ENCODE measurements around the genes ATXN1L and TXNL4B.

- PRO-cap = no peak
Measured at GRCh38 chr16:71777620-71778092, 31.0 kb downstream of the AP1G1 start.

DNA sequence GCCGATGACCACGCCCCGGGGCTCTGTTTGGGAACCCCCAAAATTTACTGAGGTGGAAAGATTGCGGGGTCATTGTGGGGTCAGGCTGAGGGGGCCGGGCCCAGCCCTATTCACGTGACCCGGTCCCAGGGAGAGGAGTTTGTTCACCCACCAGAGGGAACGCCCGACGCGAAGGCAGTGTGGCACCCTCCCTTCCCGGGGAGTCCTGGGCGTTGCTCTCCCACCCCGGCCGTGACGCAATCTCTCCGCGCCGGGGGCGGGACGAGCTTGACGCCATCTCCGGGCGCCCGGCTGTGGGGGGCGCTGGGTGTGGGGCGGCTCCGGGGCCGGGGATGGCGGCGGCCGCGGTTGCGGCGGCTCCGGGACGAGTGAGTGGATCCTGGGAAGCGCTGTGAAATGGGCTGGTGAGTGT lies at the start of gene ATXN1L:
ATXN1L (plus strand) TSS at position 276 of the 412 bp plus-strand sequence.
- PRO-cap = bidirectional peak, plus-strand start at position 306 of the sequence, minus-strand start at position 207 of the sequence

DNA sequence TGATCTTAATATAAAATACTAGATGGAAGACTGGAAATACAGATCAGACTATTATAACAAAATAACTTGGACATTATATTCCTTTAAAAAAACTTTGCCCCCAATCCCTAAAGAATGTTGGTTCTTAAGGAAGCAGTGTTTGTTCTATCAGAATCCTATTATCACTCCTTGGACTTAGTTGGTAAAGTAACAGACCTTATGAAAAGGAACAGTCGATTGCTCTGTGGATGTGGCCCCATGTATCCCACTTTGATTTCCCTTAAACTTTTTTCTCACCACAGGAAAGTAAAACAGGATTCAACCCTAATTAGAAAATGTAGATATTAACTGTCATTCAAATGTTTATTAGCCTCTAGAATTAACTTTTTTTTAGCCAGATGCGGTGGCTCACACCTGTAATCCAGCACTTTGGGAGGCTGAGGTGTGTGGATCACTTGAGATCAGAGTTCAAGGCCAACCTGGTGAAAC lies 31.6 kb downstream of the IST1 start:
- PRO-cap = unidirectional peak, plus-strand start at position 214 of the sequence

DNA sequence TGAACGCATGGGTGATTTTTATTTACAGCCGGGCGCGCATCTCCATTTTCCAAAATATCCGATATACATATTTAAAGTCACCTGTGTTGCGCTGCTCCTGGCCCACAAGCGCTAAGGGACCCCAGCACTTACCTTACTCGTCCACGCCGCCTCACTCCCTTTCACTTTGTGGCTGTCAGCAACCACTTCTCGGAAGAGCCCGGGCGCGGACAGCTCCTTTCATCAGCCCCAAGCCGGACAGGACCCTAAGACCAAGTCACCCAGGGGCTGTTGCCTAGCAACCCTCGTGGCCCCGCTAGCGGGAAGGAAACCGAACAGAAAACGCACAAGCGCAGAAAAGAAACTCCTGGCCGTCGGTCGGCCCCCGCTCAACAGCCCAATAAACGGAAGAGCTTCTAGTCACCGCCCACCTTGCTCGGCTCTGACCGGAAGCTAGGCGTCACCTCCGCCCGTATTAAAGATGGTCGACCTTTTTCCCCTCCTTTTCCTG lies at the start of gene TXNL4B:
TXNL4B (minus strand) TSS at position 386 of the 490 bp plus-strand sequence.
- PRO-cap = bidirectional peak, plus-strand start outside the sequence, minus-strand start at position 373 of the sequence

DNA sequence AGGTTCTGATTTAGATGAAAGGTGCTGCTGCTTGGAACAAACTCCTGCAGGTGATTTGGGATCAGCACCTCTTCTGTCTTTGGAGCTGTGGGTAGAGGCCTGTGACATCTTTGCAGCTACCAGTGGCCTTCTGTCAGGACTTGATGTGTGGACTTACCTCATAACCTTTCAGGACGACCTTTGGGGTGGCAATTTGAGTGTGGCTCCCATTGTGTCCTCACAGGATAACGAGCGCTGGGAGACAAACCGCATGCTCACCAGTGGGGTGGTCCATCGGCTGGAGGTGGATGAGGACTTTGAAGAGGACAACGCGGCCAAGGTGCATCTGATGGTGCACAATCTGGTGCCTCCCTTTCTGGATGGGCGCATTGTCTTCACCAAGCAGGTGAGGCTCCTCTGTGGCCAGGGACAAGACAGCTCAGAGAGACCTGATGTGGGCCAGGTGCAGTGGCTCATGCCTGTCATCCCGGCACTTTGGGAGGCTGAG lies 6.6 kb downstream of the DHX38 start:
- PRO-cap = no peak

DNA sequence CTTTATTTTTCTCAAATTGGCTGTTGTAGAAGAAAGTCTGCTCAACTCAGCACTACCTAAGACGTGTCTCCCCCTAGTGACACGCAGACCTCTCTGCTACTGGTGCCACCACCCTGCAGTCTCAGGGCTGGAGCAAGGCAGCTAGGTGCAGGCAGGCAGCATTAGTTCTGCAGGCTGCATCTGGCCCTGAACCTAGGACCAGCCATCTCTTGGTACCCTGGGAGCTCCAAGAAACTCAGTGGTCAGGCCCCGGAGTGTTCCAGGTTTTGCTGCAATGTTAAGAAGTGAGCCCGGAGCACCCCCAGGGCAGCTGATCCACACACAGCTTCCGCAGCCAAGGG lies 200.7 kb downstream of the ZFHX3 start:
- PRO-cap = no peak

DNA sequence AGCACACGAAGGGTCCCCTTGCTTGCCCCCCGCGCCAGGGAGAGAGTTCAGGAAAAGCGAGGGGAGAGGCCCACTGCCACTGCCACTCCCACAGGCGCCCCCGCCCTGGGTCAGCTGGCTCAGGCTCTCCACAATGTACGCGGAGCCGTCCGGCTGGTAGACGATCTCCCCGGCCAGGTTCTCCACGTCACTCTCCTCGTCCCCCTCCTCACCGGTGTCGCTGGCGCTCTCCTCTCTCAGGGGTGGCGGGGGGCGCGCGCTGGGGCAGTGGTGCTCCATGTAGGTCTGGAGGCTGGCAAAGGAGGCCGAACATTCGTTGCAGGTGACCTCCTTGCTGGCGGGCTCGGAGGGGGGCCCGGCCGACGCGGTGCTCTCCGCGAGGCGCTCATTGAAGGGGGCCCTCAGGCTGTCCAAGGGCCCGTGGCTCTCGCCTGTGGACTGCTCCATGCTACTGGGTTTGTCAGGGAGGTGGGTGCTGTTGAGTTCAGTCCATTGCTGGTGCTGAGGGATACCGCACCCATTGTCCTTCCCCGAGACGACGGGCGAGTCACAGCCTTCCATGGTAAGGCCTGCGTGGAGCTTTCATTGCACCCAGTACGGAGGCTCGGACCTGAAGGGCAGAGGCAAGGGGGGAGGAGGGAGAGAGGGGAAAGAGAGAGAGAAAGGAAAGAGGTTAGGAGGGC lies 88.2 kb downstream of the ZFHX3 start:
- PRO-cap = no peak

- PRO-cap = no peak
Measured at GRCh38 chr16:73053115-73054101, 5.5 kb upstream of the ZFHX3 start.

- PRO-cap = no peak
Measured at GRCh38 chr16:73054102-73054559, 6.2 kb upstream of the ZFHX3 start.

DNA sequence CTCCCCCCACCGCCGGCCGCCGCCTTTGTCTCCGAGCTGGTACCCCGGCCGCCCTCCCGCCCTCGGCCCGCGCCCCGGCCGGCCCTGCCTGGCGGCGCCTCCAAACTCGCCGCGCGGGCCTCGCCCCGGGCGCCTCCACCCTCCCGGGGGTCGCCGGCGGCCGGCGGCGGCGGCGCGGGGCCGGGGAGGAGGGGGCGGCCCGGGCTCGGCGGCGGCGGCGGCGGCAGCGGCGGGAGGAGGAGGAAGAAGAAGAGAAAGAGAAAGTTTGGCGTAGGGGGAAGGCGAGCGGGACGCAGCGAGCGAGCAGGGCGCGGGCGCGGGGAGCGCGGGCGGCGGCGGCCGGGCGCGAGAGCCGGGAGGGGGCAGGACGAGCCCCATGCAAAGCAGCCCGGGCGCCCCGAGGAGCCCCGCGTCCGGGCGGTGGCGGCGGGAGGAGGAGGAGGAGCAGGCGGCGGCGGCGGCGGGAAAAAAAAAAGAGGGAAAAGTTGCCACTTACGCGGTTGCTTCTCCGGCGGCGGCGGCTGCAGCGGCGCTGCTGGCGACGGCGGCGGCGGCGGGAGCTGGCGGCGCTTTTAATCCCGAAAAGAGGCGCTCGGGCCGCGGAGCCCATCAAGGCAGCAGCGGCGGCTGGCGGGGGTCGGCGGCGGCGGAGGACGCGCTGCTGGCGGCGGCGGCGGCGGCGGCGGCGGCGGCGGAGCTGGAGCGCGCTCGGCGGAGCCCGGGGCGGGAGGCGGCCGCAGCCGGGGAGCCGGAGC lies 10.3 kb upstream of the ZFHX3 start:
- PRO-cap = bidirectional peak, plus-strand start at position 306 of the sequence, minus-strand start at position 248 of the sequence

DNA sequence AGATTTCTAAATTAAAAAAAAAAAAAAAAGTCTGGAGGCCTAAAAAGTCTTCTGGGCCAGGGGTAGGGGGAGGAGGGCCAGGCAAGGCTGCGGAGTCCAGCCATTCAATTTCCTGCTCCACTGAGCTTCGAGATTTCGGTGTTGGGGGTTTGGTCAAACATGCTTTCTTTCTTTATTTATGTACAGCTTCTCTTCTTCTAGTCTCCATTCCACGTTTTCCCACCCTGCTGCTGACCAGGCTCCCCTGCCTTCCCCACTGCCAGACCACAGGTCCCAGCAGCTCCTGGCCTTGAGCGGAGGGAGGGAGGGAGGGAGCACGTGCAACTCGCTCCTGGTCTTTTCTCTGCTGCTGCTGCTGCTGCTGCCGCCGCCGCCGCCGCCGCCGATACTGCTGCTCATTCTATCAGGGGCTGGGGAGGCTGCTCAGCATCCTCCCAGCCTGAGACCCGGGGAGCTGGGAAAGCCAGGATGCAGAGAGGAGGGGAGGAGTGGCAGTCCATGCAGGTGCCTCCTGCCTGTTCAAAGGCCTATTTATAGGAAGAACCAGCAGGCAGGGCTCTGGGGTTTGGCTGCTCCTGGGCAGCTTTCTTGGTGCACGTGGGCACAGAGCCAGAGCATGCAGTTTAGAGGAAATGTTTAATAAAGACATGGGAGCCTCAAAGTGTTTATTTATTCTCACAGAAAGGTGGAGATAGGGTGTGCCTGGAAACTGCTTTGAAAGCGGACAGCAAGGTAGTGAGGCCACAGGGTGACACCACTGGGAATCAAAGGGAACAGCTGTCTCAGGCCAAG lies 23.4 kb upstream of the ZFHX3 start:
- PRO-cap = bidirectional peak, plus-strand start at position 70 of the sequence, minus-strand start outside the sequence; unidirectional peak, minus-strand start at position 390 of the sequence; unidirectional peak, minus-strand start at position 402 of the sequence

GRCh38 chr16:73192317-73193069 lies 144.6 kb upstream of the ZFHX3 start:
- PRO-cap = no peak

GRCh38 chr16:73795033-73795299 lies 501.6 kb upstream of the PSMD7 start:
- PRO-cap = no peak

GRCh38 chr16:74635379-74635814 lies 28.5 kb upstream of the GLG1 start:
- PRO-cap = no peak

DNA sequence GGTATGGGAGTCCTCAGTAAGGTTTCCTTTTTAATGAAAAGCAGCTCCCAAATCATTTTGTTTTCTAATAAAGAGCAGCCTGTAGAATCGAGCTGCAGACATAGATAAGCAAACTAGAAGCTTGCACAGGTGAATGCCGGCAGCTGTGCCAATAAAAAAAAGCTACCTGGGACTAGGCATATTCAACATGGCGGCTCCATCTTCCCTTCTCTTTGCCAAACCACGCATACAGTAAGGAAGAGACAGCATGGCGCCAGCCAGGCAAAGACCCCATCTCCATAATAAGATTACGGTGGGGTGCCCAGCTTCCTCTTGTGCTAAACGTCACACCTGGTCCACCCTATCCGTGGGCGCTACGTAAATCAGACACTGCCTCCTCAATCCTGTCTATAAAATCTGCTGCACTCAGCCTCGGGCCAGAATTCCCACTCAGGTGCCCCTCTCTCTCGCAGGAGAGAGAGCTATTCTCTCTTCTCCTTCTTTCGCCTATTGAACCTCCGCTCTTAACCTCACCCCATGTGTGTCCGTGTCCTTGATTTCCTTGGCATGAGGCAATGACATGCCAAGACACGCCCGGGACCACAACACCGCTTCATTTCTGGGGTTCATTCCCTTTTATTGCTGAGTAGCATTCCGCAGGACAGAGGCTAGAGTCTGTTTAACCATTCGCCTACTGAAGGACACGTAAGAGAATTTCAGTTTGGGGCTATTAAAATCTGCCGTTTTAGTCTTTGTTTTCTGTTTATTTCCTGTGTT lies 92.9 kb upstream of the FA2H start:
- PRO-cap = no peak

DNA sequence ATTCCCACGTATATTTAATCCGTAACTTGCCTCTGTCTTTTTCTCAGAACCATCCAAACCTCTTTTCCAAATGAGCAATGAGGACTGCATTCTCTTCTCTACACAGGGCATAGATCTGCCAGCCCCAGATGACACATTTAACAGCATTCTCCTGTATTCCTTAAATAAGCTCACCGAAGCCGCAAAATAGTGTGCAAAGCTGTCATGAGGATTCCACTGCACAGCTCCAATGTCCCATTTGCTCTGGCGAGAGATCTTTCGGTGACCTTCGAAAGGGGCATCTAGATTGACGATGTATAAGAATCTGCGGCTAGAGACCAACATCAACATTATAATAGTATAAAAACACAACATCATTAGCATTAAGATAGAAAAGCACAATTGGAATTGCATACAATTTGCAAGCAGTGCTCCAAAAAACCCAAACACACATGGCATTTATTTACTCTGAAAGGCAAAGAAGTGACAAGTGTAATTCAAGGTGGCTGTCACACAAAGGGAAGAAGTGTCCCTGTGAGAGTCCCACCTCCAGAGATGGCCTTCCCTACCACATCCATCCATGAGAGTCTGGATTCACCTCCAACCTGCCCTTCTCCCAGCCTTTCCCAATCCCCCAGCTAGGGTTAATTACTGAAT lies 28.5 kb downstream of the WDR59 start:
- PRO-cap = no peak

DNA sequence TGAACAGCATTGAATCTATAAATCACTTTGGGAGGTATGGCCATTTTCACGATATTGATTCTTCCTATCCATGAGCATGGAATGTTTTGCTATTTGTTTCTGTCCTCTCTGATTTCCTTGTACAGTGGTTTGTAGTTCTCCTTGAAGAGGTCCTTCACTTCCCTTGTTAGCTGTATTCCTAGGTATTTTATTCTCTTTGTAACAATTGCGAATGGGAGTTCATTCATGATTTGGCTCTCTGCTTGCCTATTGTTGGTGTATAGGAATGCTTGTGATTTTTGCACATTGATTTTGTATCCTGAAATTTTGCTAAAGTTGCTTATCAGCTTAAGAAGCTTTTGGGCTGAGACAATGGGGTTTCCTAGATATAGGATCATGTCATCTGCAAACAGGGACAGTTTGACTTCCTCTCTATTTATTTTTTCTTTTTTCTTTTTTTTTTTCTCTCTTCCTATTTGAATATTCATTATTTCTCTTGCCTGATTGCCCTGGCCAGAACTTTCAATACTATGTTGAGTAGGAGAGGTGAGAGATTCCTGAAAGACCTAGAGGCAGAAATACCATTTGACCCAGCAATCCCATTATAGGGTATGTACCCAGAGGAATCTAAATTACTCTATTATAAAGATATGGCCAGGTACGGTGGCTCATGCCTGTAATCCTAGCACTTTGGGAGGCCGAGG lies 22.4 kb downstream of the WDR59 start:
- PRO-cap = no peak

DNA sequence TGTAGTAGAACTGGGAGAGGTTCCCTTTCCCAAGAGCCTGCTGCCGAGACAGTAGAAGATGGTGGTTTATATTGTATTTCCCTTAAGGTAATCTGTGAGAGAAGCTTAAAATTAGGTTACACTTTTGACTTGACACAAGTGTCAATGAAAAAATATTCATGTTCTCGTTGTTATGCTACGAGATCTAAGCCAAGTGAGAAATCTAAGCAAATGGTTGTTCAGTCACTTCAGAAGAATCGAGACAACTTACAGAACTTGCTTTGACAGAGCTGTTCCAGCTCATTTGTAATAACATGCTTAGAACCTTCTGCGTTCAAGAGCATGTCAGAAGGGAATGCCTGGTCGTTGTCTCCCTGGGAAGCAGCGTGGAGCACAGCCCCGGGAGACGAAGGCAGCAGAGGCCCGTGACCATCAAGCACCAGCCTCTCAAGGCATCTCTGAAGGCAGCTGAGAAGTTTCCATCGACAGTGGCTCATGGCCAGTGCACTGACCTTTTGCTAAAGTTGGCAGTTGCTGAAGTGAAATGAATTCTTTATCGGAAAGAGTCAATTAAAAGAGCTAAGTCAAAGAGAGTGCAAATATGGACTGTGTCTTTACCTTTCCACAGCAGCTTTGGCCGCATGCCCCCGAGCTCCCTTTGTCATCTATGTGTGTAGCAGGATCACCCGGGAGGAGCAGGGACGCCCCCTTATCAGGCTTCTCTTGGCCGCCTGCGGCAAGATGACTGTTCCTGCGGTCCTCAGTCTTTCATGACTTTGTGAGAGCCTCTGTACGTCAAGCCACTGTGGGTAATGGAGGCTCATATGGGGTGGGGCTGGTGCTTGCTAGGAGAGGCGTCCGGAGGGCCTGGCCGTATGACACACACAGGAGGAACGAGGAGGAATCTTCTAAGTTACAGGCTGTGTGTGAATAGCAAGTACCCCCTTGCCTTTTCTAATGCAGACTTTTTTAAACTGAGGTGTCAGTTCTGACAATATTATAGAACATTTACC lies 54.4 kb downstream of the LDHD start:
- PRO-cap = no peak

DNA sequence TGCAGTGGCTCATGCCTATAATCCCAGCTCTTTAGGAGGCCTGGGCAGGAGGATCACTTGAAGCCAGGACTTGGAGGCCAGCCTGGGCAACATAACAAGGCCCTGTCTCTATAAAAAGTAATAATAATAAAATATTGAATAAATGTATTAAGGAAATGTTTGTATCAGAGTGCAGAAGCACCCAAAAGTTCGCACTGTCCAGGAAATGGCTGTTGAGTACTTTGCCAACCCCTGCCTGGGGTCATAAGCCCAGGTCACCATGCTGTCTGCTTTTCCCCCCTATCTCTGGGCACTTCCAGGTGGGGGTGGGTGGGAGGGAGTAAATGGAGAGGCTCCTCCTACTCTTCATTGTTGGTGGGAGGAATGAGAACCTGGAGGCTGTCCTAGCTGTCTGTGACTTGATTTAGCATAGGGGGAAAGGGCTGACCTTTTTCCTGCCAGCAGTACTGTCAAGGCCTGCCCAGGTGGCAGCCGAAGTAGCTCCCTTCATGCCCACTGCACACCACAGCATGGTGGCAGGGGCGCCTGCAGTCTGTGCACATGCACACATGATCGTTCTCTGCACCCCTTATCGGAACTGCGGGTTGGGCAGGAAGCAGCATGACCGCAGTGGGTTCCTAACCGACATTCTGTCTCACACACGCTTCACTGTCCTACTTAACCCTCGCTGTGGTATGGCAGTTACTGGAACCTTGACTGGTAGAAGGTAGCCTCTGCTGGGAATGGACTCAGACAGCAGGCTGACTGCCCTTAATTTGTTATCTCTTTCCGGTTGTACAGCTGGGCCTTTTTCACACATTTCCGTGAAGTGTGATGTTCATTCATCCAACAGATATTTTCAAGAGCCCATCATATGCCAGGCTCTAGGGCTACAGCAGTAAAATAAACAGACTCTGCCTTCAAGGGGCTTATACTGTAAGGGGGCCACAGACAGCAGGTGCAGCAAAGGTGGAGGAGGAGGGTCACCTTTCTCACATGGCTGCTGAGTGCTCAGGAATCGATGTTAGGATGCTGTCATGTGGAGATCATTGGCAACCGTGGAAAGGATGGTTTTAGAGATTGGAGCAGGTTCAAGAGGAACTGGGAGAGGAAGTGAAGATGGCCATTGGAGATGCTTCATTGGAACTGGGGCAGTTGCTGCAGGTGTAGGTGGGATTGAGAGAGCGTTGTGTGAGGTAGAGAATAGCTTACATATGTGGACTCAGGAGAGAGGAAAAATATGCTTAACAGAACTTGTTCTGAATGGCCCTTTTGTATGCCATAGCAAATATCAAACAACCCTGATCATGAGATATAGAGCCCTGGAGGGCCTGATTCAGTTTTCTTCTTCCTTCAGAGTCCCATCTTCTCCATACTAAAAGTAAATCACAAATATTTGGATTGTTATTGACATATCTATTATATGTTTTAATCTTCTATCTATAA lies 41.3 kb downstream of the LDHD start:
- PRO-cap = unidirectional peak, minus-strand start at position 724 of the sequence

- PRO-cap = no peak
Measured at GRCh38 chr16:75106066-75106844, 10.3 kb downstream of the LDHD start.